SK-N-DZ (cell line): ENCODE measurements around the genes STC2 and BOD1.

DNA sequence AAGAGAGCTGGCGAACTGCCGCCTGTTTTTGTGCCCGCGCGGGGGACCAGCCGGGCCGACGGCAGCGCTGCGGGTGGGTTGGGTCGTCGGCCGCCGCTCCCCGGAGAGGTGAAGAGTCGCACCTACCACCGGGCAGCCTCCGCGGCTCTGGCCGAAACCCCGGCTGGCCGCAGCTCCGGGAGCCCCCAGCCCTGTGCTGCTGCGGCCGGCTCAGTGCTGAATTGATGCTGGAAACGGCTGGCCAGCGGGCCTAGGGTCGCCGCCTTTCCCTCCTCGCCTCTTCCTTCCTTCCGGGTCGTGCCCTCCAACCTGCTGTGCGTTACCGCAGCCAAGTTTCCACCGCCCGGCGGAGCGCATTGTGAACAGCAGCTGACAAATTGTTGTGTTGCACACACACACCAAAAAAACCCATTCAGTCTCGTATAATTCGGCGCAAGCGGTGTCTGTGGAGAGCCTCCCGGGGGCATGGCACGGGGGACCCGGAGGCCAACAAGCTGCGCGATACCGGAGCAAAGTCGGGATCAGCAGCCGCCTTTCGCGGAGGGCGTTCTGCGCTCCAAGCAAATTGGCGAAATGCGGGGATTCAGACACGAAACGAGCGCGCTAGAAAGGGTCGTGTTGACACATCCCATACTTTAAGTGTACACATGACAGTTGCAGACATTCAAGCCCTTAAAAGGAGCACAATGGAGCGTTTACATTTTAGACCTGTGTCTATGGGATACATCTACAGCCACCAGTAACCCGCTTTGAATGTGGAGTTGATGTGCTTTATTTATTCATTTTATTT is 9.4 kb upstream of the NKX2-5 start:
RAMPAGE:
- cytosol, long total RNA, result no peak
- nucleus, long total RNA, result no peak

DNA sequence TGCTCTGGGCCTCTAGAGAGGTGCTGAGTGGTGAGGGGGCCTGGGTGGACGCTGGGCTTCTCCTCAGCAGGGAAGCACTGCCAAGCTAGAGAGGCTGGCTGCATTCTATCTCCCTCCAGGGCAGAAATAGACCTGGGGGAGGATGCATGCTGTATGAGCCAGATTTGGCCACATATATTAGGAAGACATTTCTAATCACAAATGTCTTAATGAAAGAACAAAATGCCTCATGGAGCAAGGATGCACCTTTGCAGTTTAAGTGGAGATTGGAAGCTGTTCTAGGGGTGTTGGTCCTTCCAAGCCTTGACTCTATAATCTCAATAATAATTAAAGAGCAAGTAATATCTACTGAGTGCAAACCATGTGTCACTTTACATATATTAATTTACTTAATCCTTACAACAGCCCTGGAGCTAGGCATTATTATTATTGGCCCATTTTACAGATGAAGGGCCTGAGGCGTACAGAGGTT is 43.8 kb upstream of the NKX2-5 start:
RAMPAGE:
- cytosol, long total RNA, result no peak
- nucleus, long total RNA, result no peak

GRCh38 chr5:173327973-173329000 is at the start of gene STC2:
Gene STC2 (minus strand): TSS chr5:173328414.
RAMPAGE:
- cytosol, long total RNA, result no peak
- nucleus, long total RNA, result no peak

RAMPAGE:
- cytosol, long total RNA, result no peak
- nucleus, long total RNA, result no peak
Measured at GRCh38 chr5:173330556-173330996, 2.4 kb upstream of the STC2 start.

RAMPAGE:
- cytosol, long total RNA, result no peak
- nucleus, long total RNA, result no peak
Measured at GRCh38 chr5:173486396-173486673, 130.1 kb downstream of the BOD1 start.

DNA sequence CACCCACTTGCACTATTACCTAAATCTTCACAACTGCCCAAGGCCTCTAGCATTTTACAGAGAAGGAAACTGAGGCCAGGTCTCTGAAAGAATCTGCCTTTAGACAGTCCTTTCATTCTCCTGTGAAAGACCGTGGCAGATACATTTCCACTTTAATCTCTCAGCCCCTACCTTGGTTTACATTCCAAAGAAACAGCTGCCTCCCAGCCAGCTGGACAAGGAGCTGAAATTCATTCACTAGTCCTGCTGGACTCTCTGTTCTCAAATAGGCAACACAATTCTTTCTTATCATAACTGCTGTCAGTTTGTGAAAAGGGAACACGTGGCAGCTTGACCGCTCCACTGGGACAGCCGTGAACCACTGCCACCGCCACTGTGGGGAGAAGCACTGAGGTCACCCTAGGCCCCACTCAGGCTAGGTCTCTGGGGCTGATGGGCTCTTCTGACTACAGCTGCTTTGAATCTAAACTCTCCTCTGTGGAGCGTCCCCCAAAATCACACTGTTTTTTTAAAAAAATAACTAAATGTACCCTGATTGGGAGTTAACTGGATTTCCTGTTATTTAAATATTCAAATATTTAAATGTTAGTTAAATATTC is 120.3 kb downstream of the BOD1 start:
RAMPAGE:
- cytosol, long total RNA, result no peak
- nucleus, long total RNA, result no peak

GRCh38 chr5:173616560-173617007 is at the start of gene BOD1:
Gene BOD1 (minus strand): TSS chr5:173616650.
RAMPAGE:
- cytosol, long total RNA, result no peak
- nucleus, long total RNA, result no peak

RAMPAGE:
- cytosol, long total RNA, result no peak
- nucleus, long total RNA, result no peak
Measured at GRCh38 chr5:173689600-173690422, 73.4 kb upstream of the BOD1 start.

GRCh38 chr5:173697902-173698483 is 81.5 kb upstream of the BOD1 start:
RAMPAGE:
- cytosol, long total RNA, result no peak
- nucleus, long total RNA, result no peak

GRCh38 chr5:173777346-173777633 is 110.9 kb upstream of the CPEB4 start:
RAMPAGE:
- cytosol, long total RNA, result no peak
- nucleus, long total RNA, result no peak

RAMPAGE:
- cytosol, long total RNA, result no peak
- nucleus, long total RNA, result no peak
Measured at GRCh38 chr5:173890491-173891204, 2.5 kb downstream of the CPEB4 start.

DNA sequence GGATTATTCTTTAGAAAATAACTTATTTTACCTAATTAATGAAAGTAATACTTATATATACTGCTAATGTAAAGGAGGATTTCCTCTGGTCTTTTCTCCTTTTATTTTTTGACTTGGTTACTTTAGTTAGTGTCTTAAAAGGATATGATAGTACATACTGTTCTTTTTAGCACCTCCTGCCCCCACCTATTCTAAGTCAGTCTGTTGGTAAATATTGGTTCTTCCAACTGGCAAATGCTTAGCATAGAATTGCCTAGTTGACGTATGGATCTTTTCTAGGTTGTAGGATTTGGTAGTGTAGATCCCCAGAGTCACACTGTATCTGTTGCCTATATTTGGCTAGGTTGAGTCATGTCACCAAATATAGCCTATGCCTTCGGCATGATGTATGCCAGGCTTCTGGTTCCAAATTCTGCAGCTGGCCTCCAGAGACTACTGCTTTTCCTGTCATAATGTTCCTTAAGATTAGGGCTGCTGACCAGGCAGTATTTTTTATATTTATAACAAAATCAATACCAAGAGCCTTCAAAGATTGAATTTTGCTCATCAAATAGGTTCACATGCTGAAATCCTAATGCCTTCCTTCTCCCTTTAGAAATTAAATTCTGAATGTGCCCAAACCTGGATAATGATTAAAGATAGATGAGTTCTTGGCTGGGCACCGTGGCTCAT is 38.2 kb downstream of the CPEB4 start:
RAMPAGE:
- cytosol, long total RNA, result no peak
- nucleus, long total RNA, result no peak

DNA sequence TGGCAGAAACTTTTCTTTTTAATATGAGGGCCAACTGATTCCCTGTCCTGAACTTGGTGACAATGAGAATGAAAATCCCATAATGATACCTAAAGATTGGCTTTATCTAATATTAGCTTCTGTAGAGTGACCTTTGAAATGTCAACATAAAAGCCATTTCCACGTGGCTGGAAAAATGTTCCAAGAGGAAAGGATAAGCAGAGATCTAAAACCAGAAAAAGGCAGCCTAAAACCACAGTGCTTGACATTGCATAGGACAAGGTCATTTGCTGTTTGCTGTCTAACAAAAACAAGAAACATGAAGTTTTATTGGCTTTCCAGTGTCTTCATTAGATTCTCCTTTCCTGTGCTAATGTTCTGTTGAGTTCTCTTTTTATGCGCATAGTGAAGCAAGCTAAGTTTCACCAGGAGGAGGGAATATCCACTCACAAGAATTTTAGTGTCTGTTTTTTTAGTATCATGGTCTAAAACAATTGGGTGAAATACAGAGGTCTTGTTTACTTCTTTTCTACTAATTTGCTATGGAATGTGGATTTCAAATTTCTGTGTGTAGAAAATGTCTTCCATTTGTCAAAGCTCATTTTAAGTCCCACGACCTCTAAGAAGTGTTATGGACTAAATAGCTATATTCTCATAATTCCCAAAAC is 44.6 kb downstream of the CPEB4 start:
RAMPAGE:
- cytosol, long total RNA, result no peak
- nucleus, long total RNA, result no peak

RAMPAGE:
- cytosol, long total RNA, result no peak
- nucleus, long total RNA, result no peak
Measured at GRCh38 chr5:173952752-173953166, 36.2 kb upstream of the C5orf47 start.

GRCh38 chr5:173955887-173956803 is 32.8 kb upstream of the C5orf47 start:
RAMPAGE:
- cytosol, long total RNA, result no peak
- nucleus, long total RNA, result no peak

GRCh38 chr5:173973593-173974112 is 15.3 kb upstream of the C5orf47 start:
RAMPAGE:
- cytosol, long total RNA, result no peak
- nucleus, long total RNA, result no peak

DNA sequence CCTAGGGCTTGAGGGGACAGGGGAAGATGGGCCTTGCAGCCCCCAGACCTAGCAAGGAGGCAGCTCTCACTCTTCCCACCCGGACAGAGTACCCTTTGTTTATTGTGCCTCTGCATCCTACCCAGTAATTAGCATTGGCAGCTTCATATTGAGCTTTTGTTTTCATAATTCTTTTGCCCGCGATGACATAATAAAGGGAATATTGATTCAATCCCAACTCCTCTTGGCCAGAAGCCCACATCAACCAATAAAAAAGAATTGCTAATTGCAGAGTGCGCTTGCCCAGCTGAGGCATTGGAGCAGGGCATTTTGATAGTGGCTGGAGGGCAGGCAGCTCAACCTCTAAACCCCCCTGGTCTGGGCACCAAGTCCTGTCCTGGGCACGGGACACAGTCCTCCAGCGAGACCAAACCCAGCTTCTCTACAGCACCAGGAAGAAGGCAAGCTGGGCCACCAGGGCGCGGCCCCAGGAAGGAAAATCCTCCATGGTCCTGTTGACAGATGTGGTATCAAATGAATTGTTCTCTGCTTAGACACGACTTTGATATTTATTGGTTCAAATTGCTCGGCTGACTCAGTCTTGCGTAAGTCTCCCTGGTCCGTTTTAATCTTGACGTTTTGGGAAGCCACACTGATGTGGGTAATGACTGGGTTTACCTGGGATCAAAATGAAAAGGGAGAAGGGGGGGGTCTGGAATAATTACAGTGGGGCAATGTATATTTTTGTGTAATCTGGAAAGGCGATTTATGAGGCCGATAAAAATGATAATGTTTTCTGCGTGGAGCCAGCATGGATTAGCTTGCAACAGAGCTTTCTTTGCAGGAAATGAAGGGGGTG is 220.8 kb upstream of the MSX2 start:
RAMPAGE:
- cytosol, long total RNA, result no peak
- nucleus, long total RNA, result no peak

GRCh38 chr5:174723436-174724062 is 833 bp upstream of the MSX2 start:
RAMPAGE:
- cytosol, long total RNA, result no peak
- nucleus, long total RNA, result no peak

GRCh38 chr5:175513549-175514538 is 35.5 kb downstream of the SFXN1 start:
RAMPAGE:
- cytosol, long total RNA, result no peak
- nucleus, long total RNA, result no peak

RAMPAGE:
- cytosol, long total RNA, result no peak
- nucleus, long total RNA, result no peak
Measured at GRCh38 chr5:175614353-175614588, 43.6 kb upstream of the HRH2 start.